Measurements from ENCODE around the genes DMBX1, EFCAB14 and CYP4Z1.

- PRO-cap = bidirectional peak, plus-strand start at chr1:46135022, minus-strand start at chr1:46134890; unidirectional peak, minus-strand start at chr1:46135347
Measured at GRCh38 chr1:46134719-46135401, 2.4 kb upstream of the PIK3R3 start.

- PRO-cap = no peak
Measured at GRCh38 chr1:46184631-46185587, 8.6 kb upstream of the P3R3URF start.

- PRO-cap = no peak
Measured at GRCh38 chr1:46187278-46188004, 10.8 kb downstream of the POMGNT1 start.

DNA sequence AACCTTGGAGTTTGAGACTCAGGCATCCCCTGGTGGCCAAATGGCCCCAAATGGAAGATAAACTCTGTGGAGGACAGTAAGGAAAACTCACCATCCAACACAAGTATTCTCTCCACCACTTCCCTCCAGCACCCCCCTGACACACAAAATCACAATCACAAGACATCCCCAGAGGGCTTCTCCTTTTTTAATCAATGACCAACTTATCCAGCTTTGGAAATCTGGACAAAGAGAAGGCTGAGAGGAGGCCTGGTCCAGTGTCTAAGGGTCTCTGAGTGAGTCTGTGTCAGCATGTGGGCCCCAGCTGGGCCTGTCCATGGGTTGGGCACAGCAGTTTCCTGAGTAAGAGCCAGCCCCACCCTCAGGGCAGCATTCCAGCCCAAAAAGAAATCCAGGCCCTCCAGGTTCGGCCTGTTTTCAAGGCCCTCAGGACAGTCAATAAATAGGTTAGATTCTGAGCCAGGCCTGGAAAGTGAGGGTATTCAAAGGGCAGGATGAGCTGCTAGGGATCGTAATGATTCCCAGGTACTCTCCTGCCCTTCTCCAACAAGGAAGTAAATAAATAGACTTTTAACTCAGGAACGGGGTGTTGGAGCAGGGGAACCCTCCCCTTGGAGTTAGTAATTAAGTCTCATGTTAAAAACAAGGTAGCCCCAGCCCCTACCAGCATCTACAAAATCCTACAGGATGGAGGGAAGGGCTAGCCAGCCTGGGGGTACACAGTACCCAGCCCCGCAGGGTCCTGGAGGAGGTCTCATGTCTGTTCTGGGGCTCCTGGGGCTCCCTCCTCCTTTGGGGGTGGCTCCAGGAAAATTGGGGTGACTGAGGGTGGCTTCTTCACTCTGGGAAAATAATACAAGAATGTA, 9.5 kb downstream of the POMGNT1 start:
- PRO-cap = no peak

DNA sequence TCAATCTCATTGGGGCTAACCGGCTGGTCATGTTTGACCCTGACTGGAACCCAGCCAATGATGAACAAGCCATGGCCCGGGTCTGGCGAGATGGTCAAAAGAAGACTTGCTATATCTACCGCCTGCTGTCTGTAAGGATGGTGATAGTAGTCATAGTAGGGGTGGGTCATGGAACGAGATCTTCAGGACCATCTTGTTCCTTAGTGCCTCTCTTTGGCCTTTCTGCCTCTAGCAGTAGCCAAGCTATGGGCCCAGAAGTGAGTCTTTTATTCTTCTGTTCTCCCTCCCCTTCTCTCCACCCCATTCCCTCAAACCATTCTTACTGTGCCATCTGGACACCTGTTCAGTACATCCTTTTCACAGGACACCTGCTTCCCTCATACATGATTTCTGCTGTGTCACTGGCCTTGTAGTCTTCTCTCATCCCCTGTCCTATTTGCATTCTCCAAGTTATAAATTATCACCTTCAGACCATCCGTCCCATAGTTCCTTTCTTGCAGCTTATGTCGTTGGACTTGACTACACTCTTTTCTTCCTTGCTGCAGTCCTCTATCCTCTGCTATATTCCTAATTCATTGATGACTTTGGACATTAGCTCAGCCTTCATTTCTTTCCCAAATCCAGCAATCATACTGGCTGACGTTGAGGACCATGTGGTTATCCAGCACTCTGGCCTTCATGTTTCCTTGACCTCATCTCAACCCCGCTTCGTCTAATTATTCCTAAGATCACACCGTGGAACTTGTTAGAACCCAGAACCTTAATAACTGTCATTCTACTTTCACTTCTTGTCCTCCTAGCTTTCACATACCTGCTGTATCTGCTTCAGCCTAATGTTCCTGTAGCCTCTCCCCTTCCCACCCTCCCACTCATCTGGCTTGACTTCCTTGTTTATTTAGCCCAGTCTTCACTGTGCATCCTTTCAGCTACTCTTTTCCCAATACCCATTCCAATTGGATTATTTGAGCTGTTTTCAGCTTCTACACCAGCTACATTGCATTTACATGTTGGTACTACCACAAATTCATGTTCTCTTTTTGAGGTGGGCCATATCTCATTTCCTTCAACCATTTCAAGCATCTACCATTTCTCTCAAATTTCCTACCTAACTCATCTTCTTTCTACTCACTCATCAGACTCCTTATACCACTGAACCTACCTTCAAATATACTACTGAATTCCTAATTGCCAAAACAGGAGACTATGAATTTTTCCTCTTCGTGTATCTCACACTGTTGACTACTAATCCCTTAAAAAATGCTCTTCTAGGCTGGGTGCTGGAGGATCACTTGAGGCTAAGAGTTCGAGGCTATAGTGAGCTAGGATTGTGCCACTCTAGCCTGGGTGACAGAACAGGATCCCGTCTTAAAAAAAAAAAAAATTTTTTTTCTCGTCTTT, 27.5 kb downstream of the RAD54L start:
- PRO-cap = no peak

GRCh38 chr1:46278472-46279506, 24.6 kb downstream of the LRRC41 start:
- PRO-cap = no peak

- PRO-cap = no peak
Measured at GRCh38 chr1:46302488-46302686, 1.0 kb downstream of the LRRC41 start.

- PRO-cap = bidirectional peak, plus-strand start at chr1:46303704, minus-strand start at chr1:46303277
Measured at GRCh38 chr1:46302687-46303449, 548 bp downstream of the LRRC41 start.

DNA sequence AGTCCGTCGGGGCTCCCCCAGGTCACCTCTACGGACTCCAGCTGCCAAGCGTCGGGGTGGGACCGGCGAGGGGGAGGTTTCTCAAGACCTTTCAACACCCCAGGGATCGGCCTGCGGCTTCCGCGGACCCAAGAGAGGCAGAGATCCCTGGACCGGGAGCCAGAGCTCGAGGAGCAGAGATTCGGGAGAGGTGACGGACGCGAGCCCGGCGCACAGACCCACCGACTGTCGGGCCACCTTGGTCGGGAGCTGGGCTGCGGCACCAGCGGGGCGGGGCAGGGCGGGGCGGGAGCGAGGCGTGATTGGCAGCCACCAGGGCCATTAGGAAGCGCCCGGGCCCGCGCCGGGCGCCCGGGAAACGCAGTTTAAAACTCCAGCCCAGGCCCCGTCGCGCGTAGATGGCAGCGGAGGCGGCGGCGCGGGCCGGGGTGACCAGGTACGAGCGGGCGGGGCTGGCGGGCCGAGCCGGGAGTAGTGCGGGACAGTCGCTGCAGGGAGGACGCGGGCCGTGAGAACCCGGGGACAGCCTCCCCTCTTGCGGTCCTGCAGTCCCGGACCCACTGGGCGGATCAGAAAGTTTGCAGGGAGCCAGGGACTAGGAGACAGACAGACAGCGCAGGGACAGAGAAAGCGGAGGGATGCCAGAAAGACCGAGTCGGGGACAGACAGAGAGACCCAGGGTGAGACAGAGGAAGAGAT, at the start of gene DMBX1:
Gene DMBX1, plus strand, starts transcription at position 395 of the 699 bp plus-strand sequence.
- PRO-cap = no peak

DNA sequence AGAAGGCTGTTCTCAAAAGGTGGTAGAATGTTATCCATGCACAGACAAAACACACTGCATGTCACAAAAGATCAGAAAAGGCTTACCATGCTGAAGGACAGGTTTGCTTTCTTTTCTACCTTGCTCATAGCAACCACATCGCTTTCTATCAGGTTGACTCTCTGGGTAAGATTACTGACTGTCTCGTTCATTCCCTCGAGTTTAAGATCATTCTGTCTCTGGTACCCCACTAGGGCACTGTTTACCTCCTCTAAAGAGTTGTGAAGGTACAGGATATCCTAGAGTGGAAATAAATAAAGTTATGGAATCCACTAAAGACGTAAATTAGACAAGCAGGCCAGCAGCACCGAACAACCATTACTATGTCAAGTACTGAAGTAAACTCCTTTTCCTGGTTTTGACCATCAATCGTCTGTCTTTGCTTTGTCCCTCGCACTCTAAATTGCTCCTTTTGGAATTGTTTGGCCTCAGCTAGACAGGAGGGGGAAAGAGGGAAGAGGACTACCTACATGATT, 16.7 kb downstream of the TEX38 start:
- PRO-cap = no peak

DNA sequence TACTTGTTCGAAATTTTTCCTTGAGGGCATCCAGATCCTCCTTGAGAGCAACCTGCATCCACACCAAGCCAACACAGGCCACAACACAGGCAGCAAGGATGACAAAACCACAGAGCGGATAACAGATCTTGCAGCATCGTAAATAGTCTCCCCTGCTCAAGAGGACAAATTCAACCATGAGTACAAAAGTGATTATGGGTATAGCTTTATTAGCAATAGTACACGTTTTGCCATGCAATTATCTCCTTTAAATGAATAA, 2.7 kb downstream of the EFCAB14 start:
- PRO-cap = no peak

- PRO-cap = bidirectional peak, plus-strand start at chr1:46719343, minus-strand start at chr1:46719093; bidirectional peak, plus-strand start at chr1:46719383, minus-strand start at chr1:46719397
Measured at GRCh38 chr1:46718977-46719557, at the start of gene EFCAB14. Gene EFCAB14, minus strand, starts transcription at chr1:46719114.

GRCh38 chr1:47067100-47067576, at the start of gene CYP4Z1:
Gene CYP4Z1, plus strand, starts transcription at chr1:47067231.
- PRO-cap = no peak

DNA sequence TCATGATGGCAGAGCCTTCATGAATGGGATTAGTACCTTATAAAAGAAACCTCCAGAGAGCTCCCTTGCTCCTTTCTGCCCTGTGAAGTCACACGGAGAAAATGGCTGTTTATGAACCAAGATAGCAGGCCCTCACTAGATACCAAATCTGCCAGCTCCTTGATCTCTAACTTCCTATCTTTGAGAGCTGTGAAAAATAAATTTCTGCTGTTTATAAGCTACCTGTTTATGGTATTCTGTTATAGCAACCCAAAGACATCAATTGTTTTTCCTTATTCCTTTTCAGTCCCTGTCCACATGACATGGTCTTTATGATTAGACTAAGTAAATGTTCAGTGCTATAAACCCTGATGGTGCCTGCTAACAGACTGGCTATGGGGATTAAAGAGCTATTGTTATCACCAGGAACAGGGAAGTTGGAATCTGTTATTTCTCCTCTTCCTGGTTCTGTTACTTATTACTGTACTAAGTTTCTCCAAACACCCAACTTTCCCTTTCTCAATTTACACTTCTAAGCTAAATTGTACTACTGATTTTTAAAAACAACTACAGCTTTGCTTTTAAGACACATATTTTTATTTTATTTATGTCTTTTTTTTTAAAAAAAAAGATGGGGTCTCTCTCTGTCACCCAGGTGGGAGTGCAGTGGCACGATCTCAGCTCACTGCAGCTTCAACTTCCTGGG, 9.8 kb upstream of the STIL start:
- PRO-cap = no peak

DNA sequence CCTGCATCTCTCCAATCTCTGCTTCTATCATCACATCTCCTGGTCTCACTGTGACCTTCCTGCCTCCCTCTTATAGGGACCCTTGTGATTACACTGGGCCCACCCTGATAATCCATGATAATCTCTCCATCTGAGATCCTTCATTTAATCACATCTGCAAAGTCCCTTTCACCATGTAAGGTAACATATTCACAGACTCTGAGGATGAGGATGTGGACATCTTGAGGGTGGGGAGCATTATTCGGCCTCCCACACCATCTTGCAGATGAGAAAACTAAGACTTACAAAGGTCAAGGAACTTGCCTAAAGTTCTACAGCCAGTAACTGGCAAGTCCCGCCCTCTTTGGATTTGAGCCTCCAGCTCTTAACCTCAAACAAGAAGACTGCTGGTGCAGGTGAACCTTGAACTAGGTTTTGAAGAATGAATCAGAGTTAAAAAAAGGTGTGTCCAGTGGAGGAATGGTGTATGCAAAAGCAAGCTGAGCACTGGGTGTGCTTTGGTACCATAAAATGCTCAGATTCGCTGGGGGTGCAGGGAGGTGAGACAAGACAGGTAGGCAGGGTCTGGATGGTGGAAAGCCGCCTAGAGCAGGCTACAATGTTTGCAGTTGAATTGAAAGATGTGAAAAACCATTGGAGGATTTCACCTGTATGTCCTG, 39.6 kb downstream of the FOXD2 start:
- PRO-cap = no peak

GRCh38 chr1:47758327-47758971, 238.7 kb downstream of the TRABD2B start:
- PRO-cap = no peak

DNA sequence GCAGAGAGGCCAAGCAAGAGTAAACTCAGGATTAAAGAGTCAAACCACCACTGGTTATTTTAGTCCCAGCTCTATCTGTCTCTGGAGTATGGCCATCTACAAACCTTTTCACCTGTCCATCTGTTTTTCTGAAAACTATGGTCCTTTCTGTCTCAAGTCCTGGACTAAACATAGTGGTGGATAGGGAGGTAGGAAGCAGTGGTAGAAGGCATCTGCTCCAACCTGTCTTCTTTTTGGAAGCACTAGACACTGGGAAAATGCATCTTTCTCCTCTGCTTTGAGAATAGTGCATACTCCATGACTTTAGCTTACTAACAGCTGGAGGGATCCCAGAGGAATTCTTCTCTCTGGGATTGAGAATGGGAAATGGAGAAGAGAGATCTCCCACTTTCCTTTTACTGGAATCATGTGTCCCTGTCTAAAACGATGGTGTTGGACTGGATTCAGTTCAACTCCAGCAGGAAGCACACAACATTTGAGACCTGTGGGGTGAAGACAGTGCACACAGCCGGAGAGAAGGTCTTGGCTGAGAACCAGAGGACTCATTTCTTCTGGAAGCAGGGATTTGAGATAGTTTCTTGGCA, 58.8 kb downstream of the TRABD2B start:
- PRO-cap = unidirectional peak, plus-strand start at position 474 of the sequence

DNA sequence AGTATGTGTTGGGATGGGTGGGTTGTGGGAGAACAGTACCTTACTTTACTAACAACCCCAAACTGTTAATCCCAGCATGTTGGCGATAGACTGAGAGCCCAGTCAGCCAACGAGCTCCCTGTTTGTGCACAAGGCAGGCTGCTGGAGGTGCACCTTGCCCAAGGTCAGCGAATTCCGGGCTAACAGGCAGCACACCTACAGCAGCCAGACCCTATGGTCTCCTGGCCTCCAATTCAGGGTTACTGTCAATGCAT, 1.5 kb downstream of the TRABD2B start:
- PRO-cap = no peak

DNA sequence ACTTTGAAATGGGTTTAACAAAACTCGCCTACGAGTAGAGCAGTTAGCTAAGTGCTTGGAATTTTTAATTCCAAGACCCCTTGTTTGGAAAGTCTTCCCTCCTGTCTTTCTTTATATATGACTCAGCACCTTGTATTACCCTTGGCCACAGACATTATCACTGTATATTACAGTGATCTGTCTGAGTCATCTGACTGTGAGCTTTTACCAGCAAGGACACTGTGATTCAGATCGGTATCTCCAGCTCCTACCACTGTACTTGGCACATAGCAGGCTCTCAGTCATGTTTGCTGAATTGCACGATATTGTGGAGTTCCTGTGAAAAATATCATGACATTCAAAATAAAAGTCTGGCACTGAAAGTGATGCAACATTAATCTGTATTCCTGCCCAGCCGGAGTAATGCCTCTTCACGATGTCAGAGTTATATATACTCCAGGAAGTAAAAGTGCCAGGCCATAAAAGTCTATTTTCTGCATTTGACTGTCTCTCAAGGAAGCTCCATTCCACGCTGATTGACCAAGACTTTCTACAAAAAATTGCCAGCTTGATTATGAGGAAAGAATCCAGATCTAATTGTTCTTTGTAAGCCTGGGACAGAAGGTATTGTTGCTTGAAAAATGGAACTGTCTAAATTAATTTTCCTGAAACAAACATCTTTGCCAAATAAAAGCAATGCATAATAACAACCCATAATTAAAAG, 101.9 kb upstream of the BEND5 start:
- PRO-cap = no peak

GRCh38 chr1:50026067-50026434, 2.3 kb upstream of the AGBL4 start:
- PRO-cap = no peak

All from bronchial lymph node (tissue), 1 donor.